ENCODE measurements around a stretch of chr9.

DNA sequence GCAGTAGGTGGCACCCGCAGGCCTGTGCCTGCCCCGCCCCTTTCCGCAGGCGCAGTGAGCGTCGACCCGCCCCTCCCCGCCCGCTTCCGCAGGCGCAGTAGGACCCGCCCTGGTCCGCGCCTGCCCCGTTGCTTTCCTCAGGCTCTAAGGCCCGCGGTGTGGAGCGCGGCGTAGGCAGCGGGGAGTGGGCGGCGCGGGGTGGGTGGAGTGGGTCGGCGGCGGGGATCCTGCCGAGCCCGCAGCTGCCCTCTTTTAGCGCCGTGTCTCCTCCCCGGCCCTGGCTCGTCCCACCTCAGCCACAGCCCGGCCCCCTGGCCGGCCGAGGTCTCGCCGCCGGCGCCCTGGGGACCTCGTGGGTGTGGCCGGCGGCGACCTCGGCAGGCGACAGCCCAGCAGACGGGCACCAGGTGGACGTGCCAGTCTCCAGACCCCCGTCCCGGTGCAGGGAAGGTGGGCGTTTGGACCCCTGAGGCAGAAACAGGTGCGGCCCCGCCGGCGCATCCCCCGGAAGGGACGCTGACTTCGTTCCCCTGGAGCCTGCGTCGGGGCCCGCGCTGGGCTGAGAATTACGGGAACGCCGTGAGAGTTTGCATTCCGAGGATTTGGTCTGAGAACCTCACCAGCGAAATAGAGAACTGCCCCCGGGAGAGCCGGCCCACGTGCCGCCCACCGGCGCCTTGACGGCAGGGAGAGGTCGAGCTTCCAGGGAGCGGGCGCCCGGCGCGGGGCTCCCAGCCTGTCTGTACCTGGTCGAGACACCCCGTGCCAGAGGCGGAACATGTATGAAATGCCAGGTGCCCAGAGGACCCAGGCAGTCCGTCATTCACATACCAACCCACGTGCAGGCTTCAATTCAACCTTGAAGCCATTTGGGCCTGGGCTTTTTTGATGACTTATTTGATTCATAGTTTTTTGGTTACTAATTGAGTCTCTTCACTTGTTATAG, 633 bp upstream of the CAMSAP1 start:
- RRBS = 3% methylated on average over 20 of the region's 85 CpGs

DNA sequence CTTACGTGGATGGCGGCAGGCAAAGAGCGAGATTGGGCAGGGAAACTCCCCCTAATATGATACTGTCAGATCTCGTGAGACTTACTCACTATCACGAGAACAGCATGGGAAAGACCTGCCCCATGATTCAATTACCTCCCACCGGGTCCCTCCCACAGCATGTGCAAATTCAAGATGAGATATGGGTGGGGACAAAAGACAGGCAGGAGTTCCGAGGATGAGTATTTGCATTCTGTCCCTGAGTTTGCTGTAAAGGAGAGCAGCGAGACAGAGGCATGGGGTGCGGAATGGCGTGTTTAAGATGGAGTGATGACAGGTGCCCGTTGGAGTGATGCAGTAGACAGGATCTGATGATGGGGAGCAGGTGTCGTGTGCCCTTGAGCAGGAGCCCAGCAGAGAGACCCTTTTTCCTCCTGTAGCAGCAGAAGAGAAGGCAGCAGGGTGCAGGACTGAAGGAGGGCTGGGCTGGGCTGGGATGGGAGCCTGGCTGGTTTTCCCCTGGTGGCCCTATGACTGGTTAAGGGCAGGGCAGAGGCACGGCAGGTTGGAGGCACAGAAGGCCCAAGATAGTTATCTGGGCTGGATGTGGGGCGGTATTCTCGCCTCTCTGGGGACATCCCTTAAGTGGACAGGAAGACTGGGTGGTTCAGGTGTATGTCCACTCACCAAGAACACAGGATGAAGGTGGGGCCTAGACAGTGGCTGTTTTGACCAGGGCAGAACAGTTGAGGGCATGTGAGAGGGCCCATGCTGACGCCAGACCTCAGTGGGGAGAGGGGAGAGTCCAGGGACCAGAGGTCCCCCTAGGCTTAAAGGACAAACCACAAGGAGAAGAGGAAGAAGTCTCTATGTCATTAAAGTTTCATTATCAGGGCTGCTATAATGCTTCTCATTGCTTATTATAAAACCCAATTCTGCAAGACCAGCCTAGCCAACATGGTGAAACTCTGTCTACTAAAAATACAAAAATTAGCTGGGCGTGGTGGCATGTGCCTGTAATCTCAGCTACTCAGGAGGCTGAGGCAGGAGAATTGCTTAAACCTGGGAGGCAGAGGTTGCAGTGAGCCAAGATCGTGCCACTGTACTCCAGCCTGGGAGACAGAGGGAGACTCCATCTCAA, 4.4 kb upstream of the CAMSAP1 start:
- RRBS = no CpG with 5 or more reads among the region's 18 CpGs

GRCh38 chr9:135949283-135950037, 11.7 kb downstream of the UBAC1 start:
- RRBS = no CpG with 5 or more reads among the region's 25 CpGs

DNA sequence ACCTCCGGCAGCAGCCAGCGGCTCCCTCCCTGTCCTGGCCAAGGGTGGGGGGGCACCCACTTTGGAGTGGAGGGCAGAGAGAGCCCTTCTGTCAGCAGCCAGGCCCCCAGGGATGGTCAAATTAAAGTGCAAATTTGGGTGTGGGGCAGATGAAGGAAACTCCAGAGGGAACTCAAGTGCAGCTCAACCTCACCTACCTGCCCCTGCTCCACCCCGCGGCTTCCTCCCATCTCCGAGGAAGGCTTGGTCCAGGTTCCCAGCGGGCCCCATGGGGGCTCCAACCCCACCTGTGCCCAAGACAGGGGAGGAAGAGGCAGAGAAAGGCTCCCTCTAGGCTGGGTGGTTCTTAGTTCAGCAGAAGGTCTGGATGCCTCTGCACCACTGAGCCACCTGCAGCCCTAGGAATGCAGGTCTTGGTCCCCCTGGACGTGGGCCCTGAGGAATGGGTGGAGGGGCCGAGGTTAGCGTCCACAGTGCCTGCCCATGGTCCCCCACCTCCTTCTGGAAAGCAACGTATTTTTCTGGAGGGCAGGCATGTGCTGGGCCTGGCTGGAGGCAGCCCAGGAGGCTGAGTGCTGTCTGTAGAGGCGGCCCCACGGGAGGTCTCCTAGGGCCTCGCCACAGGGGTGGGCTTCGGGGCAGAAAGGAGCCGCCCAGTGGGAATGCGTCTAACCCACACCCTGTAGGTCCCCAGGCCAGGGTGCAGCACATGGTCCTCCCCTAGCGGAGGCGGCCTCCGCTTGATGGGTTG, 48.0 kb upstream of the UBAC1 start:
- RRBS = no CpG with 5 or more reads among the region's 19 CpGs

- RRBS = 67% methylated on average over 3 of the region's 23 CpGs
These were observed 51.0 kb upstream of the UBAC1 start for GRCh38 chr9:136012017-136012646.

- RRBS = no CpG with 5 or more reads among the region's 30 CpGs
These were observed 19.2 kb downstream of the NACC2 start for GRCh38 chr9:136075690-136076556.

GRCh38 chr9:136149152-136149556, 30.5 kb upstream of the TMEM250 start:
- RRBS = no CpG with 5 or more reads among the region's 9 CpGs

DNA sequence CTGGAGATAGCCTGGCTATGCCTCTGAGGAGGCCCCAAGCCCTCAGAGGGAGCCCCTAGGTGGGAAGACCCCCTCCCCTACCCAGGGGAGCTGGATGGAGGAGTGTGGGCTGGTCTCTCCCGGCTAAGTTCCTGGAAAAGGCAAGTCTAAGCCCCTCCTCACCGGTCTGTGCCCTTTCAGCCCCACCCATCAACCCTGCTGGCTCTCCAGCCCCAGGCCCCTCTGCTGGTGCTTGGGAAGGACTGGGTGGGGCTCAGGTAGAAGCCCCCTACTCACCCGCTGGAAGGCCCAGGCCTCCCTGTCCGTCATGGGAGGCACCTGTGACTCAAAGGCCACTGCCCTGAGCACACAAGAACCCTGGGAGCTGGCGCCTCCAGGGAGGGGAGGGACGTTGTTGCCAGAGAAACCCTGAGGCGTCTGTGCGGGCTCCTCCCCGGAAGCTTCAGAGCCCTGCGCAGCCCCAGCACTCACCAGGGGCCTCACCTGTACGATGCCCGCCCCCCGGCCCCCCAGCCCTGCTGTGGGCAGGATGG, 7.5 kb upstream of the CCDC187 start:
- RRBS = no CpG with 5 or more reads among the region's 13 CpGs

- RRBS = 94% methylated on average over 3 of the region's 29 CpGs
These were observed 13.3 kb downstream of the GPSM1 start for GRCh38 chr9:136340509-136341074.

DNA sequence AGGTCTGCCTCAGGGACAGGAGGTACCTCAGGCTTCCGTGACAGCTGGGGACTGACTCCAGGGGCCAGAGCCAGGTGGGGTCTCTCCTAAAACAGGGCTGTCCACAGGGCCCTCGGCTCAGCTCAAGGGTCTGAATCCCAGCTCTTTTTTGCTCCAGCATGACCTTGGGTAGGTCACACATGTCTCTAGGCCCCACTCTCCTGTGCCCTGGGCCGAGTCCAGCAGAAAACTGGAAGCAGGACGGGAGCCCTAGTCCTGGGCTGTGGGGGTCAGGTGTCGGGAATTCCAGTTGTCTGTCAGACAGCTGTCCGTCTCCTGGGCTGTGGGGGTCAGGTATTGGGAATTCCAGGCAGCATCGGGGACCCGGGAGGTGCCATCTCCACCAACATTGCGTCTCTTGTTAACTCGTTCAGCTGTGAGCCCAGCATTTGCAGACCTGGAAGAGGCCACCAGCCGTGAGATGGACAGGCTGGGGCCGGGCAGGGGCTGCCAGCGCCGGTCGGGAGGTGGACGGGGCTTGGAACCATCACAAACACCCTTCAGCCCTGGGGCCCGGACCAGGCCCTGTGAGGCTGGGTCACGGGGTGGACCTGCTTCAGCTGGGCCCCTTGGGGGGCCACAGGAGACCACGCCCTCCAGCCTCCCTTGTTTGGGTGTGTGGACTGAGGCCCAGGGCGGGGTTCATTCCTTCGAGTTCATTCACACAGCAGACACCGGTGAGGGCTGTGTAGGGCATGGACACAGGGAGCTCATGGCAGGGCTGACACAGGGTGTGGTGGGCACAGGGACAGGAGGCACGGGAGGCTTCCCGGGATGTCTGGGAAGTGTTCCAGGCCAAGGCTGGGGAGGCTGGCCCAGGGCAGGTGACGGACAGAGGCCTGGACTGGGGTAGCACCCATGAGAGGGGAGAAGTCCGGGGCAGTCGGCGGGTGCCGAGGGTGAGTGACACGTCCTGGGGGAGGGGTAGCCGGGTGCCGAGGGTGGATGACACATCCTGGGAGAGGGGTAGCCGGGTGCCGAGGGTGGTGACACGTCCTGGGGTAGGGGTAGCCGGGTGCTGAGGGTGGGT, 9.1 kb downstream of the DNLZ start:
- RRBS = 25% methylated on average over 17 of the region's 36 CpGs

DNA sequence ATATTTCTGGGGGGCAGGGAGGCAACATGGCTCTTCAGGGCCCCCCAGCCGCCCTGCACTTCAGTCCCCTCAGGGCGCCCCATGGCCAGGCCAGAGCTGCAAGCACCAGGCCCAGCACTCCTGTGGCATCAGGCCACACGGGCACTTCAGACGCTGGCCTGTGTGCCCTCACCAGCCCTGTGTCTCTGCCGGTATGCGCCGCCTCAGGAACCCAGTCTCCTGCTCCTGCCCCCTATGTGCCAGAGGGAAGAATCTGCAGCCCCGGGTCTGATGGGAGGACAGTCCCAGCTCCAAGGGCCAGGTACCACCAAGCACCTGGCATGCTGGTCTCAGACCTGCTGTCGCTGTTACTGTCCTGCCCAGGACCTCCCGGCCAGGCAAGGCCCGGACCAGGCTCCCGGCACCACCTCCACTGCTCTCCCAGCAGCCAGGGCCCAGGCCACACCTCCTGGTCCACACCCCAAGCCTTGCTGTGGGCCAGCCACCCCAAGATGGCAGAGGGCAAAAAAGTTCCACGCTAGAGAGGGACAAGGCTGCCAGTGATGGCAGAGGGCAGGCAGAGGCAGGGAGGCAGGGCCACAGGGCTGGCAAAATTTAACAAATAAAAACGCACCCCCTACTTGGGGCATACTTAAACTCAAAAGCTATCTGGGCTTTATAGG, 1.2 kb downstream of the DNLZ start:
- RRBS = 94% methylated on average over 4 of the region's 14 CpGs

DNA sequence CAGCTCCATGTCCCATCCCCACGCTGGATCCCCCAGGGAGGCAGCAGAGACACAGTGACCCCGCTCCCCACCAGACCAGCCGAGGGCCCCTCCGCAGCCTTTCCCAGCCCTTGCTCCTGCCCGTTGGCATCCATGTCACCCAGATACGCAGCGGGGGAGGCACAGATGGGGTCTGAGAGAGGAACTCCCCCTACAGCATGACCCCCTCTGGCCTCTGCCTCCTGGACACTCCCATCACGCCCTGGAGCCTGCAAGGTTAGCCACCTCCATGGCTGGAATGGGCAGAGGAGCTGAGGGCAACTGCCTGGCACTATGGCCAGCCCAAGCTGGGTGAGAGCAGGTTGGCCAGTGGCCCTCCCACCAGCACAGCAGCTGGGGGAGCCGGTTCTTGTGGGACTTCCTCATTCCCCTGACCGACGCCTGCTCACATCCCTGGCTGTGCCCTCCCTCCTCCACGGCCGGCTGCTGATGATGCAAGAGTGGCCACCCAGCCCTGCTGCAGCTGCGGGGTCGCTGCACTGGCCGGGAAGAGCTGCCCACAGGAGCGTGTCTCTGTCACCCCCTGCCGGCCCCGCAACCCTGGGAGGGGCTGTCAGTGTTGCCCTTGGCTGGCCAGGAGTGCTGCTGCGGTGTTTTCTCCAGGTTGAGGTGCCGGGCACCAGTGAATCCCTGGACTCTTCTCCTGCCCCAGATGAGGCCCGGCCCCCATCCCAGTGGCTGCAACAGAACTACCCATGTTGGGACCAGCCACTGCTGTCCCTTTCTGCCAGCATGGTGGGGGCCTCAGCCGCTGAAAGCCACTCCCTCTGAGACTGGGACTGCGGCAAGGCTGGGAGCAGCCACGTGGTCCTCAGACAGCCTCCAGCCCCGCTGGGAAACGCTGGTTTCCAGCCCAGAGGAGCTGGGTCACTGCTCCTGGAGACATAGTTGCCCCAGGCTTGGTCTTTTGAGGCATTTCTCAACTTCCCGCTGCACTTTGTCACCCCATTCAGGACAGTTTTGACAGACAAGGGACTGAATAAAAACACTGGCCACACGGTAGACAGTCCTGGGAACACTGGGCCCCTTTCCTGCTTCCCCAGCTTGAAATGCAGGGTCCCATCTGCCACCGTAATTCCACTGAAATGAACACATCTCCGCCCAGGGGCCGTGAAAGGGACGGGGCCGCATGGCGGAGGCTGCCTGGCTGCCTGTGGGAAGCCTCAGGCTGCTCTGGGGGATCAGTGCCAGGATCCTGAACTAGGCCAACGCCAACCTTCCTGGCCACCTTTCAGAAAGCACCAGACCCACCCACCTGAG, 782 bp downstream of the CARD9 start:
- RRBS = 6% methylated on average over 12 of the region's 36 CpGs

DNA sequence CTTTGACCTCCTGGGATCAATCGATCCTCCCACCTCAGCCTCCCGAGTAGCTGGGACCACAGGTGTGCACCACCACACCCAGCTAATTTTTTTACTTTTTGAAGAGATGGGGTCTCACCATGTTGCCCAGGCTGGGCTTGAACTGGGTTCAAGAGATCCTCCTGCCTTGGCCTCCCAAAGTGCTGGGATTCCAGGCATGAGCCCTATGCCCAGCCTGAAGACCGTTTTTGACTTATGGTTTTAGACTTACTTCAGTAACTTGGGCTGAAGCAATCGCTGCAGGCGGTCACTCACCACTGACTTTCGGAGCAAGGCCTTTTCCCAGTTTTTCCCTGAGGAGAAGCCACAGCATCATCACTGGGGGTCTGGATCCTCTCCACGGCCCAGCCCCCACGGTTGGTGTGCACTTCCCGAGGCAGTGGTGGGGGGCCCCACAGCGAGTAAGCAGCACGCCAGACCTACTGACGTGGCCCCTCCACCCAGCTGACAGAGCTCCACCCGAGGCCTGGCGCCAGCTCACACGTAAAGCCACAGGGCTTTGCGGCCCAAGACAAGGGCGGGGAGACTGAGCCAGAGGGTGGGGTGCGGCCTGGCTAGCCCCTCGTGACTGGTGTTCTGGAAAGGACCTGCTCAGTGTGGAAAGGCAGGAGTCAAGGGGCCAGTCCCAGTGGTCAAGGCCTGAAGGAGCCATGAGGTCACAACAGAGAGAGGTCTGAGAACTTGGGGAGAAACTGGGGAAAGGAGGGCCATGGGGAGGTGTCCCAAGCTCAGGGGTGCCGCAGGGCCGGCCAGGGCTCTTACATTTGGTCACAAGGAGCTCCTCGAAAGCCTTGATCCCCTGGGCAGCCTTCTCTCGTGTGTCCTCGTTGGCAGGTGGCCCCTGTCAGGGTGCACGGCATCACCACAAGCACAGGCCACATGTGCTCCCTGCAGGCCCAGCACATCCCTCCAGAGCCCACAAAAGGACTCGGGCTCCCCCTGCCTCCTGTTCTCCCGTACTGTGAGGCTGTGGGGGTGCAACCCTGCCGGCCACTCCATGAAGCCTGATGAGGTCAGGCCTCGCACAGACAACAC, 5.6 kb downstream of the SNAPC4 start:
- RRBS = no CpG with 5 or more reads among the region's 29 CpGs

- RRBS = 2% methylated on average over 15 of the region's 112 CpGs
These were observed 1.1 kb downstream of the INPP5E start for GRCh38 chr9:136438090-136439439.

- RRBS = no CpG with 5 or more reads among the region's 26 CpGs
These were observed 31.4 kb upstream of the SEC16A start for GRCh38 chr9:136514107-136514707.

- RRBS = 11% methylated on average over 4 of the region's 28 CpGs
These were observed 26.4 kb downstream of the NOTCH1 start for GRCh38 chr9:136519329-136519886.

DNA sequence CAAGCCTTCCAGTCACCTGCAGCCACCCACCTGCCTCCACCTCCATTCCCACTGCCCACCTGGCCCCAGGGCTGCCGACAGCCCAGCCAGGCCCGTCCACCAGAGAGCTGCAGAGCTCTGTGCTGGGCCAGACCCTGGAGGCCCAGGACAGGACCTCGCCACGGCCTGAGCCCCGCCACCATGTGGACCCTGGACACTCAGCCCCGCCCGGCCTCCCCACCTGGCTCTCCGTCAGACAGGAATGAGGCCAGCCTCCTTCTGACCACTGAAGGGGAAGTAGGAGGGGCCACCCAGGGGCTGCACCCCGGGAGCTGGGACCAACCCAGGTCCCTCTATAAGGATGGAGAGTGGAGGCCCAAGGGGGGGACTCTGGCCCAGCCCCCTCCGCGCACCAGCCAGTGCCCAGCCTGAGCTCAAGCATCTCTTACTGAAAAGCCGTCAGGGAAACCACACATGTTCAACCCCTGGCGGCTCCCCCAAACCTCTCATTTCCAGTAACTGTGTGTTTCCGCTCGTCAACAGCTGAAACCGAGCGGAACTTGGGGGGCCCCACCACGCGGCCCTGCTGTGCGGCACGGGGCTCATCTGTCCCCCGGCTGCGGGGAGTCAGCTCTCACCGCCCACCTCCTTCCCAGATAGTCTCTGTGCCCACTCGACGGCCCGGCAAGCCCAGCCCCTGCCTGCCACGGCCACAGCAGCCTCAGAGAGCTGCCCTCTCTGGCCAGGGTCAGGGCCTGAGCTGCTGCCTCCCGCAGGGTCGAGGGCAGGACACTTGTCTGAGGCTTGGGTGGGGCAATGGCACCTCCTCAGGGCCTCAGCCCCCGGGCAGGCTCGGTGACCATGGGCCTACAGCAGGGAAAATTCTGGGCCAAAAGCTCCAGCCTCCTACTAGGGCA, 12.7 kb downstream of the NOTCH1 start:
- RRBS = 86% methylated on average over 6 of the region's 32 CpGs

- RRBS = 72% methylated on average over 7 of the region's 26 CpGs
These were observed 9.0 kb upstream of the NOTCH1 start for GRCh38 chr9:136554705-136555345.

DNA sequence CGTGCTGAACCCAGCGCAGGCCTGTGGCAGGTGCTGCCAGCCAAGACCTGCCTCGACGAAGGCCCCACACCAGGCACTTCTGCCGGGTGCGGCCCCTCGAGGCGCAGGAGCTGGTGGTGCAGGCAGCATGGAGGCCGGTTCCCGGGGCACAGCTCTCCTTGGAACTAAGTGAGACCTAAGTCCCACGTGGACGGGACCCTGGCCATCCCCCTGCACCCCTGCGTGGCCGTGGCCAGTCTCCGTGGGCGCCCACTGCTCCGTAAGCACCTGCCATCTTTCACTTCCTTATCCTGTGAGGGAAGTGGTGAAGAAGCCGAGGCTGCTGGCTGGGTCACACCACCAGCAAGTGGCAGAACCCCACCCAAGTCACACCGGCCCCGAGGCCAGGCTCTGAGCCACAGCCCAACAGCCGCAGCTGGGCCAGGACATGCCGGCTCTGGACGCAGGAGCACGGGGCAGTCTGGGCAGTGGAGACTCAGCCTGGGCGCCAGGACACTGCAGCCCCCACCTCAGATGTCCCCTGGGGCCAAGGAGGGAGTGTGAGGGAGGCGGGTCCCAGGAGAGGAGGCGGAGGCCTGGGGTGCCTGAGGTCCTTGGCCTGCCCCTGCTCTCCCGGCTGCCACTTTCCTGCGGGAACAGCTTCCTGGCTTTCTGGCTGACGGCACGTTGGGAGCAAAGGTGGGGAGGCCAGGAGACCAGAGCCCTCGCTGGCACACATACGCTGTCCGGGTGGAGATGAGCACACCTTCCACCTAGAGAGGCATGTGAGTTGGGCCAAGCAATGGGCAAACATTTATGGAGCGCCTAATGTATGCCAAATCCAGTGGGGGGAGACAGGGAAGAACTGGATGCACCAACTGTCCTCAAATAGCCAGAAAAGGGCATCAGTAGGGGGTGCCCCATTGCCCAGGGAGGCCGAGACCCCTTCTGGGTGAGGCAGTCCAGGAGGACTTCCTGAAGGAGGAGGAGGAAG, 44.0 kb upstream of the EGFL7 start:
- RRBS = 72% methylated on average over 8 of the region's 36 CpGs

DNA sequence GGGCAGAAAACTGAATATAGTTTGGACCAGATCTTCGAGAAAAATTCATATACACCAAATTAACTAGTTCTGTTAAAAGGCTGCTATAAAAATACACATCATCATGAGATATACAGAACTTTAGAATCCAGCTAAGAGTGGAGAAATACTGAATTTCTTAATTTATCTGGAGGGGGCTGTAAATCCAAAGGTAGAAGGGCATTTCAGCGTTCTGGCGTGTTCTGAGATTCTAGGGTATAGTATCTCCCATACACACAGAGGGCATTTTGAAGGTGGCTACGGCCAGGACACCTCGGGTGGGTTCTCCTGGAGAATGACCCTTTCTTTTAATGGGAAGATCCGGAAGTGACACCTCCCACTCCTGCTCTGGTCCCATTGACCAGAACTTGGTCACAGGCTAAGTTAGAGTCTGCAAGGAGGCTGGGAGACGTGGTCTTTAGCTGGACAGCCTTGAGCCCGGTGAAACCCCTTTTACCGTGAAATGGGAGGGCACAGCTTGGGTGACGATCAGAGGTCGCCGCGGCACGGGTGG, 19.4 kb upstream of the EGFL7 start:
- RRBS = no CpG with 5 or more reads among the region's 14 CpGs

All from renal cortical epithelial cell (primary cell).